Hematopoietic multipotent progenitor cell (in vitro differentiated cells): ENCODE data around the genes MN1 and TTC28.

DNA sequence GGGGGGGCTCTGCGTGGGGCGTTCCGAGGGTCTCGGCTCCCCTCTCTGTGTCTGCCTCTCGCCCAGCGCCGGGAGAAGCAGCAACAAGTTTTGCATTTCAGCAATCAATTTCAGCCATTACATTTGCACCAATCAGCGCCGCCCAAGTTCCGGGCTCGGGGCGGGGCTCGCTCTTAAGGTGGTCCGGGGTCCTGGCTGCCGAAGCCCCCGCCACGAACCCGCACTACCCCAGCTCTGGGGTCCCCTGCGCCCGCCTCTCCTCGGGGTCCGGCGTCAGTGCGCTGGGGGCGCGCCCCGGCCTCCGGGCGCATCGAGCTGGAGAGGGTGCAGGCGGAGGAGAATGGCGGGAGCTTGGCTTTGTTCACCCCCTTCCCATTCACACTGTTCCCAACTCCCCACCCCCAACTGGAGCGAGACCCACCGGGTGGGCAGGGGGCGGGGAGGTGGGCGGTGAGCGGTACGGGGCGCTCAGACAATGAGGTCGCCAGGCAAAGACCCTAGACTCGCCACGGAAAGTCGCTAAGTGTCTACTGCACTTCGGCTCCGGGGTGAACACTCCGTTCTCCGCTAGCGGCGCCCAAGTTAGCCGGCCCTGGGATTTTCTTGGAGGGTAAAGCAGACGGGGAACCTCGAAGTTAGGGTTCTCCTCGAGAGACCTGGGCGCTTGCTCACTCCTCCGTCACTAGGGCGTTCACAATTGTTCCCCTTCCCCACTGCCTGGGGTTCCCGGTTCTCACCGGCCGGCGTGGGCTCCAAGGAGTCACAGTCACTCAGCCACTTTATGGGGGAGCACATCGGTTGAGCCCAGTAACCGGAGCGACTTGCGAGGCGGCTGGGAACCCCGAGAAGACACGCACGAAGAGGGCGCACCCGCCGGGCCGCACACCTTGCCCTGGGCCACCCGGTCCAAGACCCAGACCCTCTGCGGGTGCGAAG lies at the start of gene MN1:
Gene MN1 (minus strand): TSS at position 85 of the 936 bp plus-strand sequence.
- CAGE, long polyA plus RNA: no peak

DNA sequence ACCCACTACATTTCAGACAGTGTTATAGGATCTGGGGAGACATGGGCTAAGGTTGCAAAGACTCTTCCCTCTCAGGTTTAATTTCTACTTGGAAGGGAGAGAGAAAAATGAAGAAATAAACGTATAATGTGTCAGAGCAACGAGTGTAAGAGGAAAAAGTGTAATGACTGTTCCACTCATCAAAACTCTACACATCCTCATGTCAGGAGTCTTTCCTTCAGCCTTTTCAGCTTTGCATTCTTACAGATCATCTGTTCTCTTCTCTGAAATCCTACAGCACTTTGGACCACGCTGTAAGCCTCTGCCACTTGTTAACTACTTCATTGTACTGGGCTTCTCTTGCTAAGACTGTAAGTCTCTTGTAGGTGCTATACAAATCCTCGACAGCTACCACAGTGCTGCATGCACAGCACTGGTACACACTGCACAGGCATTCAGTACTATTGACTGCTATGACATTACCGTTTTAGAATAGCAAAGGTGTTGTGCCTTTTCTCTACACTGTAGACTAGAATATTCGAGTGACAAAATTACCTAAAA lies 29.6 kb downstream of the PITPNB start:
- CAGE, long polyA plus RNA: no peak

- CAGE, long polyA plus RNA: no peak
Measured at GRCh38 chr22:27932929-27933693, 14.1 kb upstream of the PITPNB start.

- CAGE, long polyA plus RNA: no peak
Measured at GRCh38 chr22:27962759-27963159, 43.7 kb upstream of the PITPNB start.

- CAGE, long polyA plus RNA: no peak
Measured at GRCh38 chr22:28679480-28680408, at the start of gene TTC28. TSS of gene TTC28 (minus strand) at chr22:28679840.

GRCh38 chr22:28773685-28773949 lies 1.1 kb downstream of the CCDC117 start:
- CAGE, long polyA plus RNA: no peak

DNA sequence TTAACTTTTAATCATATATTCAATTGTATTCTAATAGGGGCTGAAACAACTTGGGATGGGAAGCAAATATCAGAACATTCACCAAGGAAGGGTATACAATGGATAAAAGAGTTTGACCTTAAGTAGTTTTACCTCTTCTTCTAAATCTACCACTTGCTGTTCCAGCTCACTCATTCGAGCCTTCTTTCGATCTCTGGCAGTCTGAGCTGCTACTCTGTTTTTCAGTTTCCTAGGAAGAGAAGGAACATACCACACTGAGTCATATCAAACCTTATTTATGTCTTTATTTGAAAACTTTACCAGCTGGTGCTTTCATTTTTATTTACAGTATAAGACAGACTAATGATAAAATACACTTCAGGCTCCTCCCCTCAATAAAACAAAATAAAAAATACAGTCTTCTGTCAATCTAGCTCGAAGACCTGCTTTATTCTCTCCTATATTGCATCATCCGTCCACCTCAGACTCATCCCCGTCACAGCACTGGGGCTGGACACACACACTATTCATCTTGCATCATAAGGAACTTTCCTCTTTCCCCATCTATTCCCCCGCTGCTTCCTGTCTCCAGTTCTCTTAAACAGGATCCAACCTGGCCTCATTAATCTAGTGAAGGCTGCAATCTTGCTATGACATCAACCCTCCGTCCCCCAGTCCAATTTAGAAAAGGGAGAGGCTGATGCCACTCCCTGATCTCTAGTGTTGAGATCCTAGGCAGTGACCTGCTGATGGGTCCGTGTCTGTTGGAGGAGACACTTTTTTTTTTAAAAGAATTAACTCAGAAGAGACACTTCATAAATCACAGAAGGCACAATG lies 26.6 kb downstream of the CCDC117 start:
- CAGE, long polyA plus RNA: no peak

GRCh38 chr22:28808627-28809125 lies 36.2 kb downstream of the CCDC117 start:
- CAGE, long polyA plus RNA: no peak

GRCh38 chr22:28821498-28822023 lies 49.1 kb downstream of the CCDC117 start:
- CAGE, long polyA plus RNA: no peak

DNA sequence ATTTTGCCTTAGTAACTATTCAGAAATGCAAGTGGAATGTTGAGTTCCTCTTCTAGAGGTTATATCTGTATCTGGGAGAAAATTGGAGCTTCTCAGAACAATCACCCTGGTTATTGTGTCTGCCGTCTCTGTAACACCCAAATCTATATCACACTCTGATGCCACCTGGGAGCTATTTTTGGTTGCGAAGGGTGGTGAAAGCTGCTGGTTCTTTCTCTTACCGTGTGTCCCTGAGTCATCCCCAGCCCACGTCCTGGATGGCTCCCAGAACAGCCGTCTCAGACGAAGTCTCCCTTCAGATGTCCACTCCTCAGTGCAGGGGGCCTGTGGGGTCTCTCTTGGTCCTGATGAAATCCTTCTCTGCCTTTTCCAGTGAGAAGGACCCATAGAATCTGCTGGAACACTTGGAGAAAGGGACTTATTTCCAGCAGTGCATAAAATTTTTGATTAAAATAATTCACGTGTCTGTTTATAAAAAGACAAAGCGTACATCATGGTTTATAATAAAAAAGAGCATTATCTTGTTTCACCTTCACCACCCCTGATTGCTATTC lies 83.4 kb downstream of the C22orf31 start:
- CAGE, long polyA plus RNA: no peak

DNA sequence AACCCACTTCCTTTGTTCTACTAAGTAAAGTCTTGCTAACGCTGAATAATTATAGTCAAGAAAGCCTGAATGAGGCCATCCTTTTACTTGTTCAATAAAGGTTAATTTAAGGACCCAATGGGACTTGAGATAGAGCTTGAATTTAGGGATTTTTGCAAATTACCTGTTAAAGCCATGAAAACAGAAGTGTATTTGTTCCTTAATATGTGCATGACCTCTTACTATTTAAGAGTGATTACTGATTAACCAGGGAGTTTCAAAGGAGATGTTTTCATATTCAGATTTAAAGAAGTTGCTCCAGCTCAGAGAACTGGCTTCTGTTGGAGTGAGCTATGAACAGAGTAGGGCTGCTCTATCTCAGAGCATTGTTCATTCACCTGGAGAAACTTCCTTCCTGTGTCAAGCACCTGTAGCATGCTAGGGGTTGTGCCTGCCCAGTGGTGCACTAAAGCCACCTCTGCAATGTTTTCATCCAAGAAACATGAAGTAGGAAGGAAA lies 45.2 kb downstream of the C22orf31 start:
- CAGE, long polyA plus RNA: no peak

DNA sequence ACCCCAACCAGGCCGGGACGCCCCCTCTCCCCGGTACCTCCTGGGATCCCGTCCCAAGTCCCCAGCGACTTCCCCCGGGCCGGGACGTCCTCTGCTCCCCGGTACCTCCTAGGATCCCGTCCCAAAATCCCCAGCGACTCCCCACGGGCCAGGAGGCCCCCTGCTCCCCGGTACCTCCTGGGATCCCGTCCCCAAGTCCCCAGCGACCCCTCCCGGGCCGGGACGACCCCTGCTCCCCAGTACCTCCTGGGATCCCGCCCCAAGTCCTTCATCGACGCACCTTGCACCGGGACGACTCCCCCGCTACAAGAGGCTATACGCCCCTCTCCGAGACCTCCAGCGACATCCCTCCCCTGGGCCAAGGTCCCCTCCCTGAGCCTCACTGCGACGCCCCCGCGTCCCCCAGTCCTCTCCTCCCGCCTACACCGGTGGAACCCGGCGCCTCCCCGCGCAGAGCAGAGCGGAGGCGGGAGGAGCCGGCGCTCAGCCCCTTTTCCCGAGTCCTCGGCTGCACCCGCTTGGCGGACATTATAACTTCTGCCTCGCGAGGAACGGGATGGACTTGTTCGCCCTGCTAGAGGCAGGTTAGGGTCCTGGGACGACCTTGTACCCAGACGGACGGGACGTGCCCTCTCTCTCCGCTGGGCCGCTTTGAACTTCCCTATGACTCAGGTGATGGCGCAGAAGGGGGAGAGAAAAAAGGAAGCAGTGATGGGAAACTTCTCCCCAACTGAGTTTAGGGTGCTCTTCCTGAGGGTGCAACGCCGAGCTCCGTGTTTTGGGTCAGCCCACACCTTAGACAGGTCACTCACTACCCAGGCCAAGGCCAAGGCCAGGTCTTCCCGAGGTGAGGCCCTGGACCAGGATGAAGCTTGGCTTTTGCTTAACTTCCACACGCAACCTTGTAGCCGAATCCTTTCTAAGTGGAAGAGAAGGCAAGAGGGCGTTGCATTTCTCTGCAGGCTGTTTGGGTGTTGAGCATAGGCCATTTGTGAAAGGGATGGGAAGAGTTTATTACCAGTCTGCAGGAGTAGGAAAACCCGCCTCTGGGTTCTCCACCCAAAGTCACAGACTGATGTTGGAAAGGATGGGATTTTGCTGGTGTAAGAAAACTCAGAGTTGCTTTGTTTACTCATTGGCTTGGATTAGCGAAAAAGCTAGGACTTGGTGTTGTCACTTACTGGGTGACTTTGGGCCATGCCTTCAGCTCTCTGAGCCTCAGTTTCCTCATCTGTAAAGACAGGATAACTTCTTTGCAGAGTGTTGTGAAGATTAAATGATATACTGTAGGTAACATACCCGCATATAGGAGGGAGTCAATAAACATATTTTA lies 1.2 kb downstream of the KREMEN1 start:
- CAGE, long polyA plus RNA: no peak

- CAGE, long polyA plus RNA: no peak
Measured at GRCh38 chr22:29093454-29093952, 20.7 kb downstream of the KREMEN1 start.

DNA sequence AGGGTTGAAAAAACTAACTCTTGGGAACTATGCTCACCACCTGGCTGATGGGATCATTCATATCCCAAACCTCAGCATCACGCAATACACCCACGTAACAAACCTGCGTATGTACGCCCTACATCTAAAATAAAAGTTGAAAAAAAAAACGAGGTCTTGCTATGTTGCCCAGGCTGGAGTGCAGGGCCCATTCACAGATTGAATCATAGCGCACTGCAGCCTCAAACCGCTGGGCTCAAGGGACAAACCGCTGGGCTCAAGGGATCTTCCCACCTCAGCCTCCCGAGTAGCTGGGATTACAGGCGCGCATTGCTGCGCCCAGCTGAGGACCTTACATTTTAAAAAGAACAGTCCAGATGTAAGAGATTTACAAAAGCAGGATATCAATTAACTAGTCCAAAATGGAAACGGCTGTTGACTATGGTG lies 41.9 kb upstream of the EMID1 start:
- CAGE, long polyA plus RNA: no peak

- CAGE, long polyA plus RNA: no peak
Measured at GRCh38 chr22:29385579-29386234, 2.7 kb downstream of the AP1B1 start.

DNA sequence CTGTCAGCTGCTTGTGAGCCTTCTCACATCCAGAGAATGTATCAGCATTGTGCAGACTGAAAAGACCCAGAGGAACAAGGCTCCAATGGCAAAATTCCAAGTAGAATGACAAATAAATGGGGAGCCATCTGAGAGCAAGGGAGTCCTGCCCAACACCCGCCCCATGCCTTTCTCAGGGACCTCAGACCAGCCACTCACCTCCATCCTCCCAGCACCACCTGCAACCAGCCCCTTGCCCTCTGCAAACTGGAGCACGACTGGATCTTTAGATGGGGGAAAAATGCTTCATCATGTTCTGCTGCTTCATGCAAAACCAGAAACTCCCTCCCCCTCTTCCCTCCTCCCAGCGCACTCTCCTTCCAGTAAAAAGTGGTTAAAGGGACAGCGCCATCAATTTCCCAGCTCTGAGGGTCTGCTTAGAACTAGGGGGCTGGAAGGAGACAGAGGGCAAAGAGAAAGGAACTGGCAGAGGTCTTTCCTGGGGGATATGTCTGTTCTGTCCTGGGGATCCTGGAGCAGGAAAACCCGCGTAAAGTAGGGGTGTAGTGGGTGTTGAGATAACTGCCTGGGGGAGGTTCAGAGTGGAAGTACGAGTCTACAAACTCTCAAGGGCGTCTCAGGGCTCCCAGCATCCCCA lies 2.1 kb upstream of the NEFH start:
- CAGE, long polyA plus RNA: no peak

- CAGE, long polyA plus RNA: no peak
Measured at GRCh38 chr22:29690642-29691025, 29.2 kb upstream of the CABP7 start.

DNA sequence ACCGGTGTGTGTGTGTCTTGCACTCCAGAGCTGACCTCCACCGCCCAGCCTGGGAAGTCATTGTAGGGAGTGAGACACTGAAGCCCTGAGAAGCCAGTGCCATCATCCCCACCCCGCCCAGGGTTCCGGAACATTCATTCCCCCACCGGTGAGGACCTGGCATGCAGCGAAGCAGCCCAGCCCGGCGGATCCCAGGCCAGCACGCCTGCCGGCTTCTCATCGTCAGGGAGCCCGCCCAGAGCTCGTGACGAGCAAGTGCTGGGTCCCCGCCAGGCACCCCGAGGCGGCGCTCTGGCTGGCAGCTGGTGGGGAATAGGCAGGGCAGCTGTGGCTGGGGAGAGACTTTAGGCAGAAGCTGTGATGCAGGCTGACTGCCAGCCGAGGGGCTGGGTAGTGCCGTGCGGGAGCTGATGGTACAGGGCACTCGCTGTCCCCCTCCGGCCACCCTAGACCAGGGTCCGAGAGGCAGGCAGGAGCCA lies 24.7 kb upstream of the CABP7 start:
- CAGE, long polyA plus RNA: no peak

GRCh38 chr22:29799217-29799839 lies 32.2 kb downstream of the UQCR10 start:
- CAGE, long polyA plus RNA: no peak

DNA sequence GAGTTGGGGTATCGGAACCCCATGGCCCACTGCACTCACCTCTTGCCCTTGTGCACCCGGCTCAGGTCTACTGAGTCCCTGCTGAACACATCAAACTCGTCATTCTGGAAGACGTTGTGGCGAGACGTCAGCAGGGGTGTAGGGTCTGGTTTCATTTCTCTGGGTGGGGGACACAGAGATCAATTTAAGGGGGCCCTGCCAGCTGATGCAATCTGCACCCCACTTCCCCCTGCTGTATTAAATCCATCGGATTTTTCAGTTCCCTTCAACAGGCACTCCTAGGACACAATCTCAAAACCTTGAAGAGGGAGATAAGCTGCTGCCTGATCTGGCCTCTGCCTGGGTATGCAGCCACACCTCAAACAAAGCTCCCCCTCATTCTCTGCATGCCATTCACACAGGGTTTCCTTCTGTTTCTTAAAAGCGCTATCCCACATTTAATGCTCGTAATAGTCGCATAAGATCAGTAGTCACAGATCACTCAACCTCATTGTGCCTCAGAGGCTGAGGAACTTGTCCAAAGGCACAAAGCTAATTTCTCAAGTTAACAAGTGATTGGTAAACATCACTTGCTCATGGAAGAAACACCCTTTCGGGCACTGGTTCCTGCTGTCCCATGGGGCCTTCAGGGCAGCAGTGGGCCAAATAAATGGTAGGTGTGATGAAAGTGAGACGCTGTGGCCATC lies 33.9 kb downstream of the UQCR10 start:
- CAGE, long polyA plus RNA: no peak